ENCODE data around the genes SHISAL1 and FAM118A.

DNA sequence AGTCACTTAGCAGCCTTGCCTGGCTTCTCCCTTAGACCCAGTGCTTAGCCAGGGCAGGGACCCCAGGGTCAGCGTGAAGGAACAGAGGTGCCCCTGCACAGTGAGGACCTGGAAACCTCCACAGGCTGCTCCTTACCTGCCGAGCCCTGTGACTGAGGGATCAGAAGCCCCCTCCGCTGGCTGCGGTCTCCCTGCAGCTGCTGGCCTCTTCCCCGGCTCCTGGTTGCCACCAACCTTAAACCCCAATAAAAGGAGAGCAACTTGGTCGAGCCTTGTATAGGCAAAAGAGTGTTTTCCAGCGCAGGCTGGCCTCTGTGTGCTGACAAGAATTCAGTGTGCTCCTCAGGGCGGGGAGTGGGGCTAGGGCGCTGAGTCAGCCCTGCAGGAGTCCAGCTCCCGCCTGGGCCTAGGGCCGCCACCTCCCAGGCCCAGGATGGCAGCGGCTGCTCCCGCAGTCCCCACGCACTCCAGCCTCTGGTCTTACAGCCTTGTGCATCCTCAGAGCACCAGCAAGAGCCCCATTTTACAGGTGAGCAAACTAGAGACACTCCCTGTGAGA is at the start of gene SHISAL1:
TSS of gene SHISAL1 (minus strand) at position 337 of the 559 bp plus-strand sequence.
- RRBS, result no CpG with 5 or more reads among the region's 14 CpGs
CAGE:
- cytosol, long polyA plus RNA, result no peak
- long polyA plus RNA, result no peak
- nucleus, long polyA plus RNA, result no peak

DNA sequence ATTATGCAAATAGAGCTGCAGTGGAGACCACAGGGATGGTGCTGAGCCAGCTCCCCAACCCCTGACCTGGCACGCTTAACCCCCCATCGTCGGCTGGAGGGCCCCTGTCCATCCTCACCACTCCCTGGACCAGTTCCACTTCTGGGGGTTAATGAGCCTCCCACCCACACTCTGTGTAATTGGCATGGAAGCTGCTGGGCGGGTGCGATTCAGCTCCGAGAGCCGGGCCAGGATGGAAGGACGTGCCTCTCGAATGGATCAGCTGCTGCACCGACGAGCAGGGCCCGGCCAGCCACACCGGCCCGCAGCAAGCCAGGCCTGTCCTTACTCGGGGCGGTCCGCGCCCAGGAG is 4.2 kb upstream of the SHISAL1 start:
- RRBS, result 89% methylated on average over 6 of the region's 18 CpGs
CAGE:
- cytosol, long polyA plus RNA, result no peak
- long polyA plus RNA, result no peak
- nucleus, long polyA plus RNA, result no peak

- RRBS, result no CpG with 5 or more reads among the region's 12 CpGs
CAGE:
- cytosol, long polyA plus RNA, result no peak
- long polyA plus RNA, result no peak
- nucleus, long polyA plus RNA, result no peak
These were observed 16.4 kb upstream of the SHISAL1 start for GRCh38 chr22:44329072-44329674.

GRCh38 chr22:44363288-44364136 is 50.8 kb upstream of the SHISAL1 start:
- RRBS, result 92% methylated on average over 4 of the region's 25 CpGs
CAGE:
- cytosol, long polyA plus RNA, result no peak
- long polyA plus RNA, result no peak
- nucleus, long polyA plus RNA, result no peak

GRCh38 chr22:44603640-44604398 is 98.2 kb upstream of the PRR5 start:
- RRBS, result no CpG with 5 or more reads among the region's 23 CpGs
CAGE:
- cytosol, long polyA plus RNA, result no peak
- long polyA plus RNA, result no peak
- nucleus, long polyA plus RNA, result no peak

GRCh38 chr22:44663900-44664726 is 37.9 kb upstream of the PRR5 start:
- RRBS, result no CpG with 5 or more reads among the region's 13 CpGs
CAGE:
- cytosol, long polyA plus RNA, result no peak
- long polyA plus RNA, result no peak
- nucleus, long polyA plus RNA, result no peak

DNA sequence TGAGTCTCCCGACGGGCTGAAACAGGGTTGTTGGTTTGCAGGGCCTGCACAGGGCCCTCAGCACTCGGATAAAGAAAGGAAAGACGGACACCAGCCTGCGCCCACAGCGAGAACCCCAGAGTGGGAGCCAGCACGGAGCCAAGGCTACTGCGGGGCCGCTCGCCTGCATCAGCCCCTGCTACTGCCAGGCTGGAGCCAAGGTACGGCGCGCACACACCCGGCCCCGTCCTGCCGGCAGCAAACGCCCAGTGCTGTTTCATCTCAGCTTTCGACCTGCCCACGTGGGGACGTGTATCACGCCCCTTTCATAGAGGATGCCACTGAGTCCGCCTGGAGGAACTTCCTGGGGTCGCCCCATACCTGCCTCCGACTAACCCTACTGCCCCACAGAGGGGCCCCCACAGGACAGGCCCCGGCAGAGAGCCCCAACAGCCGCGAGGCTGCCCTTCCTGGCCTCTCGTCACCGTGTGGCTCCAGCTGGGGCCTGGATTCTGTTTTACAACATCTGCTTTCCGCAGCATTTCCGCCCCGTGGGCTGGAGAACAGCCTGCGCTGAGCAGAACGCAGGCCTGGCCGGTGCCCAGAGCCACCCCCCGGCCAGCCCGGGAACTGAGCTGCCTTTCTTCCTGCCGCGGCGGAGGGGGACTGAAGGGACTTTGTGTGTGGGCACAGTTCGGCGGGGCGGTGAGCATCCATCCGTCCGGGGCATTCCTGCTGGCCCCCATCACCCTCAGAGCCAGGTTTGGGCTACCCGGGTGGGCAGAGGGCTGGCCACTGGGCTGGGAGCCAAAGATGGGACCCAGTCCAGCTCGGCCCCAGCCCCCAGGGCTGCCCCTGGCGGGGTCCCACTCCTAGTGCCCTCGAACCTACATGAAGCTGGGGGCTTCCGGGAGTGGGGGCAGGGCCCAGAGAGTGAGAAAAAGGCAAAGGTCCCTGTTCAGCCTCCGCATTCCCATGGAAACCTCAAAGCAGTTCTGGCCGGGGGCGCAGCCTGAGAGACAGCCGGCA is 22.8 kb upstream of the ARHGAP8 start:
- RRBS, result 95% methylated on average over 13 of the region's 54 CpGs
CAGE:
- cytosol, long polyA plus RNA, result no peak
- long polyA plus RNA, result no peak
- nucleus, long polyA plus RNA, result no peak

- RRBS, result no CpG with 5 or more reads among the region's 5 CpGs
CAGE:
- cytosol, long polyA plus RNA, result no peak
- long polyA plus RNA, result no peak
- nucleus, long polyA plus RNA, result no peak
These were observed 79.6 kb downstream of the PHF21B start for GRCh38 chr22:44930212-44930673.

DNA sequence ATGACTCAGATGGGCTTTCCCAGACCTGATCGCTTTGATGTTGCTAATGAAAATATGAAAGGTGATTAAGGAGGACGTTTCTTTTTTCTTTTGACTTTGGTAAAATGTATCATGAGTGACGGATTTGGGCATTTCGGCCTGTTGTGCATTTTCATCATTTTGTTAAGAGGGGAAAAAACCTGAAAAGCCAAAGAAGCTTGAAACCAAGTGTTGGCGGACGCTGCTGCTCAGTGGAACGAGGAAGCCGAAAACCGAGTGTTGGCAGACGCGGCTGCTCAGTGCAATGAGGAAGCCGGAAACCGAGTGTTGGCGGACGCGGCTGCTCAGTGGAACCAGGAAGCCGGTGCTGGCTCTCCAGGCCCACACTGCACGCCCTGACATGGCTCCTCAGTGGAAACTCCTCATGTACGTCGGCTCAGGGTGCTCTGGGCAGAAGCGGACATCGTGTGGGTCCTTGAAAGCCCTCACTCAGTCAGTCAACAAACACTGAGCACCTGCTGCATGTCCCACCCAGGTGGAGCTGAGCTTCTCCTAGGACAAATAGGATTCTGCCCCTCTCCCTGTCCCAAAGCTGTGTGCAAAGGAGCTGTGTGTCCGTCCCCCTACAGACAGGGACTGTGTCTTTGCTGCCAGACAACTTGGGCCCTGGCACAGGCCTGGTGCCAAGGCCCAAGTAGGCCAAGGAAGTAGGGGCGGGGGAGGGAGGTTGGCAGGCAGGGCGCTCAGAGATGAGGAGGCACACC is 37.4 kb downstream of the PHF21B start:
- RRBS, result 91% methylated on average over 6 of the region's 25 CpGs
CAGE:
- cytosol, long polyA plus RNA, result no peak
- long polyA plus RNA, result no peak
- nucleus, long polyA plus RNA, result no peak

DNA sequence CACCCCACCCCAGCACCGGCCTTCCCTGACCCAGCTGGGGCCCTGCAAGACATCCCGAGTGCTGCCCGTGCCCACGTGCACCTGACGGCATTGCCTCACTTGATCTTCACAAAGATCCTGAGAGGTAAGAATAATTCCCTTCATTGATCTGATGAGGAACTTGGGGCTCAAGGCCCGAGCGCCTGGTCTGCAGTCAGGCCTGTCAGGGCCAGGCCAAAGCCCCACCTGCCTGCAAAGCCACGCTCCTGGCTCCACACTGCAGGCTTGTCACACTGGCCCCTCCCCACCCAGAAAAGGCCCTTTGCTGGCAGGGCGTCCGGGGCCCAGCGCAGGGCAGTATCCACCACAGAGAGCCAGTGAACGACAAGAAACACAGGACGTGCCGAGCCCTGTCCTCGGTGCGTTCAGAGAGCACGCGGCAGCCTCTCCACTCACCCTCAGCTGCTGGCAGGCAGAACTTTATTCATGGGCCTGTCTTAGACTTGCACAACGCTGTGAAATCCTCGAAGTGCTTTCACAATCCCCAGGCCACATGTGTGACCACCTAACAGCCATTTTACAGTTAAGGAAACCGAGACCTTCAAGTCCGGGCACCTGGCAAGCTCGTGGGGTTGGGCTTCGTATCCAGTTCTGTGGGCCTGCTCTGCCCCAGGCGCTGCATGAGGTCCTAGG is 14.8 kb downstream of the KIAA0930 start:
- RRBS, result no CpG with 5 or more reads among the region's 25 CpGs
CAGE:
- cytosol, long polyA plus RNA, result no peak
- long polyA plus RNA, result no peak
- nucleus, long polyA plus RNA, result no peak

- RRBS, result no CpG with 5 or more reads among the region's 25 CpGs
CAGE:
- cytosol, long polyA plus RNA, result no peak
- long polyA plus RNA, result no peak
- nucleus, long polyA plus RNA, result no peak
These were observed 16.7 kb upstream of the UPK3A start for GRCh38 chr22:45267902-45268516.

- RRBS, result no CpG with 5 or more reads among the region's 9 CpGs
CAGE:
- cytosol, long polyA plus RNA, result no peak
- long polyA plus RNA, result no peak
- nucleus, long polyA plus RNA, result no peak
These were observed 11.8 kb downstream of the UPK3A start for GRCh38 chr22:45296409-45297126.

GRCh38 chr22:45308682-45309150 is 1.0 kb upstream of the FAM118A start:
- RRBS, result no CpG with 5 or more reads among the region's 11 CpGs
CAGE:
- cytosol, long polyA plus RNA, result no peak
- long polyA plus RNA, result no peak
- nucleus, long polyA plus RNA, result no peak

DNA sequence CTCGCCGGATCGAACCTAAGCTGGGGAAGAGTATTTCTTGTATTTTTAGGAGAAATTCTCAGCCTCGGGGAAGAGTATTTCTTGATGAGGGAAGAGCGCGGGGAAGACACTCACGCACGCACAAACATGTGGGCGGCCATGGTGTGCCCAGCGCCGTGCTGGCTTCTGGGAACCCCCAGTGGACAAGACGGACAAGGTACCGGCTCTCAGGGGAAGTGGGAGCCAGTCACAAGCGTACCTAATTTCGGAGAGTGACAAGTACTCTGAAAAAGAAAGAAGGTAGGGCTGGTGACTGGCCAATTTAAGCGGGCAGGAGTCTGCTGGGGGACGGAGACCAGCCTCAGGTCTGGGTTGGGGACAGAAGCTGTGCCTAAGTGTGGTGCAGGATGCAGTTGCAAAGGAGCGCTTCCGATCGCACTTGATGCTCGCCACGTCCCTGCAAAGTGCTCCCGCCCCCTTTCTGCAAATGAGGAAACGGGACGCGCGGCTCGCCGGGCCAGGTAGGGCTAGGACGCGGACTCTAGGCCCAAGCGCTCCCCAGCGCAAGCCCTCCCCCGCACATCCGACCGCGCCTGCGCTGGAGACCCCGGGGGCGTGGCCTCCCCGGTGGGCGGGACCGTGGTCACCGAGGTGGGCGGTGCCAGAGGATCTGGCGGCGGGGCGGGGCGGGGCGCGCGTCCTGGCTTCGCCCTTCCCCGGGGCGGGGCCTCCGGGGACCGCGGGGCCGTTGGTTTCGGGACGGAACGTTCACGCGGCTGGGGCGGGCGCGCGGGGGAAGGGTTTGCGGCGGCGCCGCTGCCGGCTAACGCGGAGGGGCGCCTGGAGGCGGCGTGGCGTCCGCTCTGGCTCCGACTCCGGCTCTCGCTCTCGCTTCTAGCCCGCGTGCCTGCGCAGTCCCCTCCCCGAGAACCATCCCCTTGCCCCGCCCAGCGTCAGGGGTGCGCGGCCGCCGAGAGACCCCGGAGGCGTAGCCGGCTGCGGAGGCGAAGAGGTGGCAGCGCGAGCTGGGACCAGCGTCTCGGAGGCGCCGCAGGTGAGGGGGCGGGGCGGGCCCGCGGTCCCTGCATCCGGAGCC is at the start of gene FAM118A:
TSS of gene FAM118A (plus strand) at position 784 of the 1,075 bp plus-strand sequence.
- RRBS, result 1% methylated on average over 65 of the region's 110 CpGs
CAGE:
- cytosol, long polyA plus RNA, result start-site peak on the plus strand centred at position 790 of the sequence, 67 bp wide, 68 reads; start-site peak on the plus strand centred at position 951 of the sequence, 47 bp wide, 96 reads
- long polyA plus RNA, result start-site peak on the plus strand centred at position 784 of the sequence, 96 bp wide, 66 and 73 reads in 2 replicates
- nucleus, long polyA plus RNA, result start-site peak on the plus strand centred at position 788 of the sequence, 51 bp wide, 67 reads; start-site peak on the plus strand centred at position 959 of the sequence, 63 bp wide, 197 reads

GRCh38 chr22:45313813-45314629 is 4.3 kb downstream of the FAM118A start:
- RRBS, result no CpG with 5 or more reads among the region's 10 CpGs
CAGE:
- cytosol, long polyA plus RNA, result no peak
- long polyA plus RNA, result no peak
- nucleus, long polyA plus RNA, result no peak

DNA sequence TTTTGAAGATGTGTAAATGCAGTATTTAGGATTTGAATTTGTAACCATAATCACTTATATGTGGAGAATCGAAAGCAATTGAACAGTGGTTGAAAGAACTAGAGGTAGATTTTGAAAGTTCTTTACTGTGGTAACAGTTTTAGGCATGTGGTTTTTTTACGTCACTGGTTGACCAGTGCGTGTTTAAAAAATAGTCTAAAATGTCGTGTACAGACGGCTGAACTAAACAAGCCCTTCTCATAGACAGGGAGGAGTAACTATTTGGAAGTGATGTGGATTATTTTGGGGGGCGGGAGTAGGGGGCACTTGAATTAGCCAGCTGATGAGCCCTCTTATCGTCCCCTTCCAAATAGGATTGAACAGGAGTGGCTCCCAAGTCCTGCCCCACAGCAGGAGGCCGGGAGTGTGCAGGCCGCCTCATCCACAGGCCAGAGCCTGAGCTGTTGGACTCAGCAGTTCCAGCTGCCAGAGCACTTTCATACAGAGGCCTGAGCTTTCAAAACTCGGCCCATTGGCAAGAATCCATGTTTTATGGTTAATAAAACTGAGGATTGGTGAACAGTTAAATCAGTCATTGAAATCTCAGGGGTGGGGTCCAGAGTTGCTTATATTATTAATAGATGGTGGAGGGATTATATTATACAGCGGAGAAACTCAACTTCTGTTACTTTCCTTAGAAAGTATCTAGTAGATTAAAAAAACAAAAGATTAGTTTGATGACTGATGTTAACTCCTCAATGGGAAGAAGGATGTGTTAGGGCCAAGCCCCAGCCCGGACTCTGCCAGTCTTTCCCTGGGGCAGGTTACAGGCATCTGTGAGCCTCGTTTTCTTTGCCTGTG is 9.6 kb downstream of the FAM118A start:
- RRBS, result no CpG with 5 or more reads among the region's 13 CpGs
CAGE:
- cytosol, long polyA plus RNA, result no peak
- long polyA plus RNA, result no peak
- nucleus, long polyA plus RNA, result no peak

- RRBS, result 73% methylated on average over 6 of the region's 23 CpGs
CAGE:
- cytosol, long polyA plus RNA, result no peak
- long polyA plus RNA, result no peak
- nucleus, long polyA plus RNA, result no peak
These were observed 27.5 kb downstream of the RIBC2 start for GRCh38 chr22:45440751-45441647.

DNA sequence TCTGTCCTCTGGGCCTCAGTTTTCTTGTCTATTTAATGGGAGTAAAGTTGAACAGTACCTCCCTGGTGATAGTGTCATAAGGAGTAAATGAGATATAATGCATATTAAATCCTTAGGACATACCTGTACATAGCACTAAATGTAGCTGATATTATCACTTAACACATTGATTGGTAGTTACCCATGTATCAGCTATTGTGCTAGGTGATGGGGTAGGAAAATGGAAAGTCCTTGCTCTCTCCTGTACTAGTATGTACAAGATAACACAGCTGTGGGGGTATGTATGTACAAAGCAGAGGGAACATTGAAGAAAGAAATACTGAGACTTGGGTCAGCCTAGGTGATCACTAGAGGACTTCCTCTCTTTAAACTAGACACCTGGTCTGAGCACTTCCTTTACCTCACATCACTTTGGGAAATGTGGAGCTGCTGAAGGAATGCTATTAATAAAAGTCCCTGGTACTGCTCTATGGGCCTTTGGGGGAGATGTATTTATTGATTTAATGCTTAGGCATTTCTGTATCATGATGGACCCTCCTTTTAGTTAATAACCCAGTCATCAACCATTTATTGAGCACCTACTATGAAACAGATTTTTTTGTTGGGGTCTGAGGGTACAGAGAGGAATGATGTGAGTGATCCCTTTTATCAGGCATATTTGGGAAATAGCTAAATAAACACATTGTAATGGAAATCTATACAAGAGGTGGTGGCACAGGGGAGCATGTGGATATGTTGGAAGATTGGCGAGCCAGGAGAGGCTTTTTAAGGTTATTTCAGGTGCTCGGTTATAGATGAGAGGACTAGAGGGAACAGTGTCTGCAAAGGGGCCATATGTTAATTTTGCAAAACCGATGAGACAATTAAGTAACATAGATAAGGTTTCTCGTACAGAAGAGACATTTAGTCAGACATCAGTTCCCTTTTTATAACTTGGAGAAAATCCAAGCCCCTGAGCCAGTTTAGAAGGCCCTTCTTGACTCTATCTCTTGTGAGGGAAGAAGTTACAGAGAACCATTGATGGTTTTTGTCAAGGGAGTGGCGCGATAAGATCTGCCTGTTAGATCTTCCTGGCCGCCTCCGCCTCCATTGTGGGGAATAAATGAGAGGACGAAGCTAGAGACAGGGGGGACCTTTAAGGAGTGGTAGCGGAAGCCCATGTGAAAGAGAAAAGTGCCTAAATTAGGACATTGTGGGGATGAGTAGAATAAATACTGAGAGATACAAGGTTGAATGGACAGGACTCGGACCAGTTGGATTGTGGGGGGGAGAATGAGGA is 1.8 kb downstream of the ATXN10 start:
- RRBS, result no CpG with 5 or more reads among the region's 11 CpGs
CAGE:
- cytosol, long polyA plus RNA, result no peak
- long polyA plus RNA, result no peak
- nucleus, long polyA plus RNA, result start-site peak on the plus strand centred at position 253 of the sequence, 93 bp wide, 10 reads; start-site peak on the plus strand centred at position 621 of the sequence, 279 bp wide, 20 reads

DNA sequence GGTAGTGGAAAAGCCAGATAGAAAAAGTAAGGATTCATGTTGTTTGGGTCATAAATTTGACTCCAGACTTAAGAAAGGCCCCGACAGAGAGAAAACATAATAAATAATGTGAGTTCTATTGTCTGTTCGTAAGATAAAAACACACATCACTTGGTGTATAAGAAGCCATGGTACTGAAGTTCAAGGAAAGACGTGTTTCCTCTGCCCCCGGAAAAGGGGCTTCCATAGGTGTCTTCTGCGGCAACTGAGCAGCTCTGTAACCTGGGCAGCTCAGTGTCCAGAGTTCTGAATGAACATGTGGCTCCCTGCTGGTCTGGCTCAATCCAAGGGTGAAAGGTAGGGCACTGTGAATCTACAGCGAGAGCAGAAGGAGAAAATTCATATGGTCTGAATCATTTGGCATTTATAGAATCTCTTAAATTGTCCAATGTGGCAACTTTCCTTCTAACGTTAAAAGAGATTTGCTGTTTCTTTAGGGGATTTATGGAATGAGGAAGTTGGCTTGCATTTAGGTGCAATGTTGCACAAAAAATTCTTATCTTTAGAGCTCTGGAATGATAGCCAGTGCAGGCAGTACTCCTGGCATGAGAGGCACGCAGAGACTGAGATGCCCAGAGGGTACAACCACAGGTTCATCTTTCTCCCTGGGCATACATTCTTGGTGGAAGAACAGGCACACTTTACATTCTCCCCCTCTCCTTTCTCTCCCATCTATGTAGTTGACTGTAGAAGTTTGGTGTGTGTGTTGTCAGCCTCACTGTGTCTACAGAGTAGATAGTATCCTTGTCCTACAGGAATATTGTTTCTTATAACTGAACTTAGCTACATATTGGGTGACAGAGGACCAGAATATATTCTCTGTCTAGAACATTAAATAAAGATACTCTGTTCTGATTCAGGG is 17.0 kb downstream of the ATXN10 start:
- RRBS, result no CpG with 5 or more reads among the region's 8 CpGs
CAGE:
- cytosol, long polyA plus RNA, result no peak
- long polyA plus RNA, result no peak
- nucleus, long polyA plus RNA, result no peak

DNA sequence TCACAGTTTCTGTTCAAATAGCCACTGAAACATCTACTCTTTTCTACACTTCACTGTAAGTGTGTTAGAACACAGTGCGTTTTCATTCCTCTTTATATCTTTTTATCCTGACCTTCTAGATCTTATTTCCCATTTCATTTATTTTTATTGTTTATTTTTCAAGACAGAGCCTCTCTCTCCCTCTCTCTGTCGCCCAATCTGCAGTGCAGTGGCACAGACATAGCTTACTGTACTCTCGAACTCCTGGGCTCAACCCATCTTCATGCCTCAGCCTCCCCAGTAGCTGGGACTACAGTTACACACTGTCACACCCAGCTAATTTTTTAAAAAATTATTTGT is 119.0 kb downstream of the ATXN10 start:
- RRBS, result no CpG with 5 or more reads among the region's 3 CpGs
CAGE:
- cytosol, long polyA plus RNA, result no peak
- long polyA plus RNA, result no peak
- nucleus, long polyA plus RNA, result no peak